HTERT-HM (cell line): ENCODE results near the gene RNF113A.

DNA sequence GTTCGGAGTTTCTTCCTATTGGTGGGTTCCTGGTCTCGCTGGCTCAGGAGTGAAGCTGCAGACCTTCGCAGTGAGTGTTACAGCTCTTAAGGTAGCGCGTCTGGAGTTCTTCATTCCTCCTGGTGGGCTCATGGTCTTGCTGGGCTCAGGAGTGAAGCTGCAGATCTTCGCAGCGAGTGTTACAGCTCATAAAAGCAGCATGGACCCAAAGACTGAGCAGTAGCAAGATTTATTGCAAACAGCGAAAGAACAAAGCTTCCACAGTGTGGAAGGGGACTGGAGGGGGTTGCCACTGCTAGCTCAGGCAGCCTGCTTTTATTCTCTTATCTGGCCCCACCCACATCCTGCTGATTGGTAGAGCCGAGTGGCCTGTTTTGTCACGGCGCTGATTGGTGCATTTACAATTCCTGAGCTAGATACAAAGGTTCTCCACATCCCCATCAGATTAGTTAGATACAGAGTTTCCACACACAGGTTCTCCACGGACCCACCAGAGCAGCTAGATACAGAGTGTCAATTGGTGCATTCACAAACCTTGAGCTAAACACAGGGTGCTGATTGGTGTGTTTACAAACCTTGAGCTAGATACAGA lies 28.5 kb upstream of the PGRMC1 start:
- RRBS = no CpG with 5 or more reads among the region's 12 CpGs

- RRBS = no CpG with 5 or more reads among the region's 2 CpGs
Measured at GRCh38 chrX:119390129-119390468, 9.0 kb upstream of the SLC25A43 start.

DNA sequence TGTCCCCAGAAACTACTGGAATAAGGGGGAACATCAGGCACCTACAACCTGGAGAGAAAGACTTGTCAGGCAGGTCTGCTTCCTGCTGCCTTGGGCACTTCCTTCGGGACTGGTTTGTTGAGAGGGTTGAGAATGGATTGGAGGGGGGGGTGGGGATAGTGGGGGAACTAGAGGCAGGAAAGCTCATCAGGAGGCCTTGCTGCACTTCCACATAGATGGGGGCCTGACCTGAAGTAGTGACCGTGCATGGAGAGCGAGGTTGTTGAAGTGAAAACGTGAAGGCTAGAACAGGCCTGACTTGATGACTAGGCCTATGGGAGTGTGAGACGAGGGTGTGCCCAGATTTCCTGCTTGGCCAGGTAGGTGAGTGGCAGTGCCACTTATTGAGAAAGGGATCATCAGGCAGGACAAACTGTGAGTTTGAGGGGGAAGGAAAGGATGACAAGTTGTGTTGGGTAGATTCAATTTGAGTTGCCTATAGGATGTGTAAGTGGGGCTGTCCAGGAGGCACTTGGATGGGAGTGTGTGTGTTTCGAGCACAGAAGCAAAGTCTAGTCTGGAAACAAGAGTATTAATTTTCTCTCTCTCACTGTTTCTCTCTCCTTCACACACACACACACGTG lies 33.5 kb downstream of the SLC25A5 start:
- RRBS = no CpG with 5 or more reads among the region's 7 CpGs

- RRBS = no CpG with 5 or more reads among the region's 1 CpG
Measured at GRCh38 chrX:119506143-119506442, 37.8 kb downstream of the SLC25A5 start.

GRCh38 chrX:119647898-119648615 lies 44.9 kb downstream of the SEPTIN6 start:
- RRBS = no CpG with 5 or more reads among the region's 14 CpGs

DNA sequence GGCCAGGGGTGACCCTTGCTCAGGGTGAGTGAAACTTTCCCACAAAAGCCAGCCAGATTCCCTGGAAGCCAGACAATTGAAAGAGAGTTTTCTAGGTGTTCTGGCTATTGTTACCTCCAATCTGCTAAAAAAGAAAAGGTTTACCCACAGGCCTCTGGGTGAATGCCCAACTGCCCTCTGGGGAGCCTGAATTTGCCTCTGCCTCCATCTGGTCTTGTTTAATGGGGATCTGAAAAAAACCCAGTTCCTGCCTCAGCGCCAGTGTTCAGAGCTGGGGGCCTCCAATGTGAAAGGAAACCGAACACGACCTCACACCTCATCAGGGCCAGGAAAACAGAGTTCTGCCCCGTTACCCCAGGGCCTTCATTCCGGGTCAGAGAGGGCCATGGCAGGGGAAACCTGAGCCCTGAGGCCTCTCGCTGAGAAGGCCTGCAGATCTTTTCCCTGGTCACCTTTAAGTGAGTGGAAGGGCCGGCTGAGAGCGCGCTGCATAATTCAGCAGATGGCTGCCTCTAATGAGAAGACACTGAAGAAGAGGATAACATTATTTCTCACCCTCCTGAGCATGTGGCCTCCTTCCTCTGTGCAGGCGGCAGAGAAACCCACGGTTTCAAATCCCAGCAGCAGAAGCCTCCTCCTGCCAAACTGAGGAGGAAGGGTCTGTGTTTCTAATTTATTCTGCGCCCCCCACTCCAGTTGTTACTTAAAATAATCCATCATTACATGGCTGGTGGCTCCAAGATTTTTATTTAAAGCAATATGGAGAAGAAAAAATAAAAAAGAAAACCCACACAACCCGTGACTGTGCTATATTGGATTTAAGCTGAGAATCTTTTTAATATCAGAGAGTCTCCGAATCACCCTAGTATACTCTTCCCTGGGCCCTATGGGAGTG lies 6.7 kb downstream of the SEPTIN6 start:
- RRBS = 0% methylated on average over 2 of the region's 14 CpGs

DNA sequence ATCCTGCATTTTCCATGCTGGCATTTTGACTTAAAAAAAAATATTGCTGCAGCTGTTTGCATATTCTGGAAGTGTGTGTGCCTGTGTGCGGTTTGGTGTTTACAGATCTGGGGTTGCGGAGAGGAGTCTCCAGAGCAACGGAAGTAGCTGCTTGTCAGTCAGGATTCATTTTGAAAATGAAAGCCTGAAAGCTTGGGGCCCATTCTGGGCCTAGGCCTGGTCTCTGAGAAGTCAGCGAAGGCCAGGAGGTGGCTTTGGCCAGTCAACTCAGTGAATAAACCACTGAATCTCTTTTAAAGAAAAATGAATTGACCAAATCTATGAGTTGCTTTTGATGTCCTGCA lies 2.2 kb upstream of the SOWAHD start:
- RRBS = no CpG with 5 or more reads among the region's 4 CpGs

- RRBS = 22% methylated on average over 15 of the region's 78 CpGs
Measured at GRCh38 chrX:119870850-119871970, at the start of gene RNF113A. Gene RNF113A (minus strand): TSS chrX:119871733.

DNA sequence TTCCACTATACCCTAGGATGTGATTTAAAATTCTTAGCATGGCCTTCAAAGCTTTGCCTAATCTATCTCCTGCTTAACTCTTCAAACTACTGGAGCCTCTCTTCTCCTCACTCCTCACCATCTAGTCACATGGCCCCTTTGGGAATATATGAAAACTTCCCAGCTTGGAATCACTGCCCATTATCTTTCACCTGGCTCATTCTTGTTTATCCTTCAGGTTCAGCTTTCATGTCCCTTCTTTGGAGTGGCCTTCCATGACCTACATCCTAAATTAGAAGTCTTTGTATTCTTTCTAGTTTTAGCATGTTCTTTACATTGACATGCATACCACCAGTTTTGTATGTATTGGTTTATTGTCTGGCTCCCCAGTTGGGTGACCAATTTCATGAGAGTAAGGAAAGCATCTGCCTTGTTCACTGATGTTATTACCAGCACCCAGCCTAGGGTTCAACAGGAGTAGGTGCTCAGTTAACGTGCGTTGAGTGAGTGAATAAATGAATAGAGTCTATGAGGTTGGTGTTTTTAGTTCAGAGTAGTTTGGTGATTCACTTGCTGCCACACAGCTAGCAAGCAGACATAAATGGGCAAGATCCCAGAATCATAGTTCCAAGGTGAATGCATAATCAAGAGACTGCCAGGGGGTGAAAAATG lies 41.4 kb downstream of the RHOXF2 start:
- RRBS = no CpG with 5 or more reads among the region's 2 CpGs

DNA sequence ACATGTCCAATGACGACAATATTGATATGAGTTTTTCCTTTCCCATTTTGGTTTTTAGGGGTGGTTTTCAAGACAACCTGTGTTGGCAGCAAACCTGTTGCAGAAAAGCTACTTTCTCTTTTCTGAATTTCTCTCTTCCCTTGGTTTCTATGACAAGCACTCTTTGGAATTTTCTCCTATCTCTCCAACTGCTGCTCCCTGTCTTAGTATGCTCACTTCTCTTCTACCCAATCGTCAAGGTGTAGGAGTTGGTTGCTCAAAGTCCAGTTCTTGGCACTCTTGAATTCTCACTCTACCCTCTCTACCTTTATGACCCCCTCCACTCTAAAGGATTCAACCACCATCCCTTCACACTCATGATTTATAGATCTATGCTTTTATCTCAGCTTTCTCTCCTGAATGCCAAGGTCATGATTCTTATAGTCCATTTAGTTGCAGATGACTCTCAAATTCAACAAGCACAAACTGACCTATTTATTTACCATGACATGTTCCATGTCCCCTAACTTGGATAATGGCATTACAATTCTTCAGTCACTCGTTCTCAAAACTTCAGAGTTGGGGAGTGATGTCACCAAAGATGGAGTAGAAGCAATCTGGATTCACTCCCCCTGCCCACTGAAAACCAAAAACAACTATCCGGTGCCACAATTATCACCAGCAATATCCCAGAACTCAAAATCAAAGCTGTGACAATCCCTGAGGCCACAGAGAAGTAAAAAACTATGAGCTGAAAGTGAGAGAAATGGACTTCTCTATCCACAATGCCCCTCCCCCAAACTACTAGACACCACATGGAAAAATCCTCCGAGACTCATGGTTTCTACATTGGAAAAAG lies 37.7 kb upstream of the ZBTB33 start:
- RRBS = no CpG with 5 or more reads among the region's 5 CpGs

- RRBS = no CpG with 5 or more reads among the region's 6 CpGs
Measured at GRCh38 chrX:120549755-120550328, 10.9 kb downstream of the CUL4B start.

DNA sequence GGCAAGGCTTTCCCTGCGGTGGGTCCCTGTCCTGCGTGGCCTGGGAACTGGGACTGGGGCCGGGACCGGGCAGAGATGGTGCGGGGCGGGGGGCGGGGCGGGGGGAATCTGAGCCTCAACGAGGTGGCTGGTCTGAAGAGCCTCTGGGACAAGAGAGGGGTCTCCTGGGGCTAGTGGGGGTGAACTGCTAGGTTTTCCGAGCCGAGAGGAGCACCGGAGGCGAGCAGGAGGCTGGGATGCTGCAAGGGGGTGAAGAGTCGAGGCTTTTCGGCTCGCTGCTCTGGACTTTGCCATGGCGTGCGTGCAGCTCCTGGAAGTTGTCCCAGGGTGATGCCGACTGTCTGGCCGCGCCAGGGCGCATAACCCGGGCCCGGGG lies 614 bp downstream of the GRIA3 start:
- RRBS = 5% methylated on average over 3 of the region's 24 CpGs

GRCh38 chrX:124194725-124195371 lies 137.6 kb upstream of the TEX13D start:
- RRBS = no CpG with 5 or more reads among the region's 12 CpGs

- RRBS = no CpG with 5 or more reads among the region's 4 CpGs
Measured at GRCh38 chrX:126835917-126836494, 16.5 kb downstream of the PRR32 start.

GRCh38 chrX:129557812-129558336 lies 17.8 kb downstream of the OCRL start:
- RRBS = no CpG with 5 or more reads among the region's 1 CpG

DNA sequence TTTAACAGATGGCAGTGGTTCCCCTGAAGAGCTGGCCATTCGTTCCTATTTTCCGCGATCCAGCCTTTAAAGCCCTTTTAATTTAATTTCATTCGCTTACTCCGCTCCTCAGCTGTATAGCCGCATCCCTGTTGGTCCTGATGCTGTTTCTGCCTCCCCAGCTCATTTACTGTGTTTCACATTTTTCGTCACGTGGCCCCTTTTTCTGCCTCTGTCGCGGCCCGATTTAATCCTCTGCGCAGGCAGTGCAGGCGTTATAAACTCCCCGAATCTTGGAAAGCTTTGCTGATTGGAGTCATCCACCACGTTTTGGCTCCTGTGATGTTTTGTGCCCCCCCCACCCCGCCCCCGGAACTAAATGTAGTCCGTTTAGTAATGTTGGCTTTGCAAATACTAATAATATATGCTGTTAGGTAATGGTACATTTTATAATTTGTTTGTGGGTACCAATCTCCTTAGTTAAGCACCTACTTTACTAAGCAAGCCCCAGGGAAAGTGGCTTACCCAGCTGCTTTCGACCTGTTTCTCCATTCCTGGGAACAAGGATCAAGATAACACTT lies 435 bp downstream of the UTP14A start:
- RRBS = no CpG with 5 or more reads among the region's 19 CpGs

GRCh38 chrX:129930770-129931324 lies 24.9 kb downstream of the UTP14A start:
- RRBS = no CpG with 5 or more reads among the region's 12 CpGs

GRCh38 chrX:129932619-129933329 lies 26.8 kb downstream of the UTP14A start:
- RRBS = 11% methylated on average over 34 of the region's 80 CpGs

DNA sequence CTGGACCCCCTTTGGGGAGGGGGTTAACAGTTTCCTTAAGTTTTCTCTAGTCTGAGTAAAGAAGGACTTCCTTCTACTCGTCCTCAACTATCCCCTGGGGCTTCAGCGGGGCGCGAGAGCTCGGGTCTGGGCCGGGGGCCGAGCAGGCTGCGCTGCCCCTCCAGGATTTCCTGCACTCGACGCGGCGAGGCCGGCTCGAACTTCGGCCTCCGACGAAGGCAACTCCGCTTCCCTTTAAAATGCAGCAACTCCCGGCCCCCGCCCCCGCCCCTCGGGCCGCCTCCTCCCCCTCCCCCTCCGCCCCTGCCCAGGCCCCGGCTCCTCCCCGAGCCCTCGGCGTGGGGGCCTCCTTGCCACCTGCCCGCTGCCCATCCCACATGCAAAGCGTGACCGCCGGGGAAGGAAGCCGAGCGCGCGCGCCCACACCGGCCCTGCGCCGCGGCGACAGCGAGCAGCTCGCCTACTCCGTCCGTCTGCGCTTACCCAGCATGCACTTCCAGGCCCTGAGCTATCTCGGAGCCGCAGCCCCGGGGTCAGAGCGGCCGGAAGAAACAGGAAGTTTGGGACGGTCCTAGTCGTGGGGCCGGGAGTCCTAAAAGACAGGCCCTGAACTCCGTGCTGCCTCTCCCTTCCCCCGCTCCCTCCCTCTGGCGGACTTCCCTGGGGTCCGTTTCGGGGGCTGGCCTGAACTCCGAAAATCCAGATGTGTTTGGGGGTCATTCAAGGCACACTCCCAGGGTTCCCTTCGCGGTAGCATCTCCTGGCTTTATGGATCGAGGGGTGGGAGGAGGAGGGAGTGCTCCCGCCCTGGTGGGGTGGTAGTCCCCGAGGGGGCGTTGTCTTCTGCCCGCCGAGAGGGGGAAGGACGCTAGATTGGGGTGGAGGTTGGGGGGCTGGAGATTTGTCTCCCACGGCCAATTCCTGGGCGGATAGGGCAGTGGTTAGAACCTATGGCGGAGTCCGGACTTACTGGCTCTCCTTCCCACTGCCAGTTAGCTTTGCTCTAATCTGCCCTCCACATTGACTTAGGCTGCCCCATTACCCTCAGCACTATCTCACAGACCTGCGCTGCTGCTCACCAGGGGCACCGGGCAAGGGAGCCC lies 25.1 kb upstream of the BCORL1 start:
- RRBS = 11% methylated on average over 39 of the region's 76 CpGs